Measurements from ENCODE around the genes TUBGCP4 and STRC.

- PRO-cap = no peak
Measured at GRCh38 chr15:42035265-42035905, 14.5 kb upstream of the PLA2G4E start.

DNA sequence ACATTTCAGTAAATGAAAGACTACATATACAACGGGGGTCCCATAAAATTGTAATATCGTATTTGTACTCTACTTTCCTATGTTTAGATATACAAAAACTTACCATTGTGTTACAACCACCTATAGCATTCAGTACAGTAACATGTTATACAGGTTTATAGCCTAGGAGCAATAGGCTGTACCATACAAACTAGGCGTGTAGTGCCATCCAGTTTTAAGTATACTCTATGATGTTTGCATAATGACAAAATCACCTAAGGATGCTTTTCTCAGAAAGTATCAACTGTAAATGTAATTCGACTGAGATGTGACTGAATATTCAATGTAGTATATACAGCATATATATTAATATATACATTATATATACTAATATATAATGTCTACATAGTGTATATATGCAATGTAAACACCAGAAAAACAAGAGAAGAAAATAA is 1.5 kb upstream of the GANC start:
- PRO-cap = no peak

- PRO-cap = no peak
Measured at GRCh38 chr15:42287647-42287951, 14.4 kb upstream of the TMEM87A start.

DNA sequence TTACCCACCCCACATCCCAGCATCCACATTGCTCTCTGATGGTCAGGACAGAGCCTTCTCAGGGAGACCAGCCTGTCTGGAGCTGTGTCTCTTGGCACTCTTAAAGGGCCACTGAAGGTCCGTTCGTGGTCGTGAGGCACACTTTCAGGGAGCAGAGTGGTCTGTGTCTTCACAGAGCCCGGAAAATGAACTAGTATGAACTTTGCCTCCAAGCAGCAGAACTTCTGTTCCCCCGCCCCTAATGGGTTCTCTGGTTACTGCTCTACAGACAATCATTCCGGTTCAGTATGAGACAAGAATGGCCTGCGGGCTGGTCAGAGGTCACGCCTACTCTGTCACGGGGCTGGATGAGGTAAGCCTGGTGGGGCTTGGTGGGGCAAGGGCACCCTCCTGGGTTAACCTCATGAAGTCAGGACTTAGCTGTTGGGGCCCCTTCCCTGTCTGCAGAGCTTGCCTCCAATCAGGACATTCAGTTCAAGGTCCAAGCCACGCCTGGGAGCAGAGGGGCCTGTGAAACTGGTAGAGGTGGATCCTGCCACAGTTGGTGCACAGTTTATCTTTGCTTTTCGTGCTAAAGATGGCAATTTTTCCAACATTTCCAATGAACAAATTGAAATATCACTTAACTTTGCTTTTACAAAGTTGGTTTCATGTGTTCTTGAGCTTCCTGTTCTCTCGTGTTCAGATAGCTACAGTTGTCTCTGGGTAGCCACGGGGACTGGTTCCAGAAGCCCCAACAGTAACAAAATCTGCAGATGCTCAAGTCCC is 33.3 kb downstream of the CAPN3 start:
- PRO-cap = no peak

DNA sequence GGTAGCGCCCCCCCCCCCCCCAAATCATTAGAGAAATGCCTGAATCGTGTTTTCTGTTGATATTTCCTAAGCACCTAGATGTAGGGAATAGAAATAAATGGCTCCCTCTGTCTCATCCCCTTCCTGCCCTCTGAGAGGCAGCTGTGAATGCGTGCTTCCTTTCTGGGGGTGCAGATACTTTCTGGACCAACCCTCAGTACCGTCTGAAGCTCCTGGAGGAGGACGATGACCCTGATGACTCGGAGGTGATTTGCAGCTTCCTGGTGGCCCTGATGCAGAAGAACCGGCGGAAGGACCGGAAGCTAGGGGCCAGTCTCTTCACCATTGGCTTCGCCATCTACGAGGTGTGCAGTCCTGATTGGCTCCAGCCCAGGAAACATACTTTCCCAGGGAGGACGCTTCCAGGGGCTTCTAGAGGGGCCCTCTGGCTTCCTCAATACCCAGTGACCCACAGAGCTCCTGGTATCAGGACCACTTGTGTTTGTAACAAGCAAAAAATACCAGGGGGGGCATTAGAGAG is 42.2 kb downstream of the CAPN3 start:
- PRO-cap = no peak

DNA sequence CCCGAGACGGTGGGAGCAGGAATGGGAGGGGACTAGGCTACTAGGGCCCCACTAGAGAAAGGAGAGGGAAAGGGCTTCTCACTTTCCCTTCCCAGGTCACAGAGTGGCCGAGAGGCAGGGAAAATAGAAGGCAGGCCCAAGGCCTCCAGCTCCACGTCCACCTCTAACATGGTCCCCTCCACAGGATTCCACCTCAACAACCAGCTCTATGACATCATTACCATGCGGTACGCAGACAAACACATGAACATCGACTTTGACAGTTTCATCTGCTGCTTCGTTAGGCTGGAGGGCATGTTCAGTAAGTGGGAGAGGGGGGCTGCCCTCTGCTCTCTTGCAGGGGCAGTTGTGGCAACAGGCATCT is 51.4 kb downstream of the CAPN3 start:
- PRO-cap = no peak

GRCh38 chr15:42450188-42450664 is 40.7 kb downstream of the ZNF106 start:
- PRO-cap = no peak

DNA sequence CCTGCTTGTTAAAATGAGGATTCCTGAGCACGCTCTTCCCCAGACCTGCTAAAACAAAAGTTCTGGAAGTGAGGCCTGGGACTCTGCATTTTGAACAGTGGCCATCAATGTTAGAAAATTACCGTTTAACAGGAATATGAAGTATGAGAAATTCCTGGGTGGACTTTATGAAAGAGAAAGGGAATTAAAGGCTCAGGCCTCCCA is 37.5 kb upstream of the CDAN1 start:
- PRO-cap = no peak

GRCh38 chr15:42885367-42885813 is 35.2 kb downstream of the TTBK2 start:
- PRO-cap = no peak

DNA sequence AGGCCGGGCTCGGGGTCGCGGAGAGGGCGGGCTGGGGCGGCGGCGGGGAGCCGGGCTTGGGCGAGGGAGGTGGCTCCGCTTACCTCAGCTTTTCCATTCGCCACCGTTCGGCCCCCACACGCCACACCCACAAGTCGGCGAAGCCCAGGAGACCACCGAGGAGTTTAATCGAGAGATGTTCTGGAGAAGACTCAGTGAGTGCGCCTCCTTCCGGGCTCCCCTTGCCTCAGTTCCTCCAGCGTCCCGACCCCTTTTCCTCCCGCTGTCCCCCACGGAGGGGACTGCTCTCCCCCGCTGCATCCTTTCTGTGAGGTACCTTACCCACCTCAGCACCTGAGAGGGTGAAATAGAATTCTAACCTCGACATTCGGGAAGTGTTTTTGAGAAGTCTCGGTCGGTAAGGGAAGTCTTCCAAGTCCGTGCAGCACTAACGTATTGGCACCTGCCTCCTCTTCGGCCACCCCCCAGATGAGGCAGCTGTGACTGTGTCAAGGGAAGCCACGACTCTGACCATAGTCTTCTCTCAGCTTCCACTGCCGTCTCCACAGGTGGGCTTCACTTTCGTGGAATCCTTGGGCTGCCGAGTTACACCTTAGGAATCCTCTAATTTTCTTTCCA is 592 bp downstream of the CCNDBP1 start:
- PRO-cap = bidirectional peak, plus-strand start at position 167 of the sequence, minus-strand start at position 139 of the sequence; unidirectional peak, minus-strand start at position 470 of the sequence

GRCh38 chr15:43366145-43366934 is 4.5 kb downstream of the ZSCAN29 start:
- PRO-cap = no peak

DNA sequence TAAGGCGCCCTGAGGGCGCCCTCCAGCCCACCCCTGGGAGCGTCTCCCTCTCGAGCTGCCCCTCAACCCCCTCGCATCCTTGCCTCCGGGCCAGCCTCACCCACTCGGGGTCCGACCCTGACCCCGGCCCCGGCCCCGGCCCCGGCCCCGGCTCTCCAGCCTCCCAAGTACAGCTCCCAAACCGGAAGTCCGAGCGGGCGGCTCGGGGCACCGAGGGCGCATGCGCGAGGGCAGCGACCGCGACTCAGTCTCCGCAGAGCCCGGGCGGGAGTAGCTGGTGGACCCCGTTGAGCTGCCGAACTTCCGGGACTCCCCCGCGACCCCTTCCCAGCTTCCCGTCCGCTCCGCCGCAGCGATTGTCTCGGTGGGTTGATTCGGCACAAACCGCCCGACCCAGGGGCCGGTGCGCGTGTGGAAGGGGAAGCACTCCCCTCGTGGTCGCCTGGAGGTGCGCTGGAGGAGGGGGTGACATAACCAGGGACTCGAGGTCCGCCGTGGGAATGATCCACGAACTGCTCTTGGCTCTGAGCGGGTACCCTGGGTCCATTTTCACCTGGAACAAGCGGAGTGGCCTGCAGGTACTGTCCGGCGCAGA is at the start of gene TUBGCP4:
Gene TUBGCP4, plus strand, starts transcription at position 247 of the 595 bp plus-strand sequence.
- PRO-cap = bidirectional peak, plus-strand start at position 247 of the sequence, minus-strand start at position 169 of the sequence

DNA sequence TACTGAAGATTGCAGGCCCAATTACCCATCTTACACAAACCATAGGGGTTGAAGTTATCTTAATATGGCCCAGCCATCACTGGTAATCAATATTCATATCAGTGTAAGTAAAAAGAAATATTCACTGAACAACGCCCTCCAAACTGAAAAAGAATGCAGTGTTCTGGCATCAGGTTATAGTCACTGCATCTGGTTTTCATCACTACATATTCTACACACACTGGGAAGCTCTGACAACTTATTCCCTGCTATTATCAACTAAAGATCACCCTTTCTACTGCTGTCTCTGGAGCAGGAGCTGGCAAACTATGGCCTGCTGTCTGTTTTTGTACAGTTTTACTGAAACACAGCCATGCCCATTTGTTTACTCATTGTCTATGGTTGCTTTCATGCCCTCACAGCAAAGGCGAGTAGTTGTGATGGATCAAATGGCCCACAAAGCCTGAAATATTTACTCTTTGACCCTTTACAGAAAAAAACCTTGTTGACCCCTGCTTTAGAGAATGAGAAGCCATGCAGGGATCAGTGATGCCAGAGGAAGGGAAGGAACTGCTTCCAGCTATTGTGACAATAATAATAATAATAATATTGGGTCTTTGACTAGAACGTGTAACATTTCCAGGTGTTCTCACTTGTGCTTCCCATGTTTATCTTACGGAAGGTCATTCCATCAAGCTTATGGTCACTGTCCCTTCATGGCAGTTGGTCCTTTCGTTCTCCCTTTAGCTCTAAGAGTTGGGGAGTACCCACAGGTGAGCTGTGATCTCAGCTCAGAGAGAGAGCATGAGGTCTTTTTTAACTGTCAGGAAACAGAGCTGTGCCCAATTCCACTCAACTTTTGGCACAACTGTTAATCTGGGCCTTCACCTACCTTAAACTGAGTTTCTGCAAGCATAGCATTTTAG is 35.5 kb downstream of the TUBGCP4 start:
- PRO-cap = no peak

GRCh38 chr15:43440746-43441232 is 52.2 kb downstream of the TP53BP1 start:
- PRO-cap = no peak

GRCh38 chr15:43514115-43514604 is 3.2 kb upstream of the MAP1A start:
- PRO-cap = no peak

DNA sequence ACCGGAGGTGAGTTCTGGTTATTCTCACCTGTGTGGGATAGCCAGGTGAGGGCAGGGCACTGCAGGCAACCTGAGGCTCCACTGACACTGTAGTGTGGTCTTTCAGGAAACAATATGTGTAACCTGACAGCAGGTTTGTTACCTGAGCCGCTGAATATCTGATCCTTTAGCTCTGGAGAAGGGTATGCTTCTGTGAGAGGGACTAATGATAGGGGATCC is at the start of gene STRC:
Gene STRC, minus strand, starts transcription at position 58 of the 219 bp plus-strand sequence.
- PRO-cap = no peak

DNA sequence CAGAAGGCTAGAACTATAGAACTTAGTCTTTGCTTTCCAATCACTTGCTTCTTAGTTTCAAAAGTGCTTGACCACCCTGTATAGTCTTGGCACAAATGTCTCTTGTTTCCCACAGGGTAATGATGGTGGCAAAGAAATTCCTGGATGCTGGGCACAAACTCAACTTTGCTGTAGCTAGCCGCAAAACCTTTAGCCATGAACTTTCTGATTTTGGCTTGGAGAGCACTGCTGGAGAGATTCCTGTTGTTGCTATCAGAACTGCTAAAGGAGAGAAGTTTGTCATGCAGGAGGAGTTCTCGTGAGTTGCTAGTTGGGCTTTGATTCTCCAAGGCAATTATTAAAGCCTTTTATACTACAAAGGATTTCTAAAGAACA is 10.2 kb downstream of the ELL3 start:
- PRO-cap = no peak

DNA sequence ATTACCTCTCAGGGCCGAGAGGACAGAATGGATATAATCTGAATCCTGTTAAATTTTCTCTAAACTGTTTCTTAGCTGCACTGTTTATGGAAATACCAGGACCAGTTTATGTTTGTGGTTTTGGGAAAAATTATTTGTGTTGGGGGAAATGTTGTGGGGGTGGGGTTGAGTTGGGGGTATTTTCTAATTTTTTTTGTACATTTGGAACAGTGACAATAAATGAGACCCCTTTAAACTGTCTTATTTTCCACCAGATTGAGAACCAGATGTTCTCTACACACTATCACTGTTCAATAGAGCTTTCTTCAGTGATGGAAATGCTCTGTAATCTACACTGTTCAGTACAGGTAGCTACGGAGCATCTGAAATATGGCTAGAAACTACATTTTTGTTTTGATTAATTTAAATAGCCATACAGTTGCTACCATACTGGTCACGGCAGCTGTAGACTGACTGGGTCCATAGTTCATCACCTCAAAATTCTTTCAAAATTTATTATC is 5.4 kb downstream of the ELL3 start:
- PRO-cap = no peak

DNA sequence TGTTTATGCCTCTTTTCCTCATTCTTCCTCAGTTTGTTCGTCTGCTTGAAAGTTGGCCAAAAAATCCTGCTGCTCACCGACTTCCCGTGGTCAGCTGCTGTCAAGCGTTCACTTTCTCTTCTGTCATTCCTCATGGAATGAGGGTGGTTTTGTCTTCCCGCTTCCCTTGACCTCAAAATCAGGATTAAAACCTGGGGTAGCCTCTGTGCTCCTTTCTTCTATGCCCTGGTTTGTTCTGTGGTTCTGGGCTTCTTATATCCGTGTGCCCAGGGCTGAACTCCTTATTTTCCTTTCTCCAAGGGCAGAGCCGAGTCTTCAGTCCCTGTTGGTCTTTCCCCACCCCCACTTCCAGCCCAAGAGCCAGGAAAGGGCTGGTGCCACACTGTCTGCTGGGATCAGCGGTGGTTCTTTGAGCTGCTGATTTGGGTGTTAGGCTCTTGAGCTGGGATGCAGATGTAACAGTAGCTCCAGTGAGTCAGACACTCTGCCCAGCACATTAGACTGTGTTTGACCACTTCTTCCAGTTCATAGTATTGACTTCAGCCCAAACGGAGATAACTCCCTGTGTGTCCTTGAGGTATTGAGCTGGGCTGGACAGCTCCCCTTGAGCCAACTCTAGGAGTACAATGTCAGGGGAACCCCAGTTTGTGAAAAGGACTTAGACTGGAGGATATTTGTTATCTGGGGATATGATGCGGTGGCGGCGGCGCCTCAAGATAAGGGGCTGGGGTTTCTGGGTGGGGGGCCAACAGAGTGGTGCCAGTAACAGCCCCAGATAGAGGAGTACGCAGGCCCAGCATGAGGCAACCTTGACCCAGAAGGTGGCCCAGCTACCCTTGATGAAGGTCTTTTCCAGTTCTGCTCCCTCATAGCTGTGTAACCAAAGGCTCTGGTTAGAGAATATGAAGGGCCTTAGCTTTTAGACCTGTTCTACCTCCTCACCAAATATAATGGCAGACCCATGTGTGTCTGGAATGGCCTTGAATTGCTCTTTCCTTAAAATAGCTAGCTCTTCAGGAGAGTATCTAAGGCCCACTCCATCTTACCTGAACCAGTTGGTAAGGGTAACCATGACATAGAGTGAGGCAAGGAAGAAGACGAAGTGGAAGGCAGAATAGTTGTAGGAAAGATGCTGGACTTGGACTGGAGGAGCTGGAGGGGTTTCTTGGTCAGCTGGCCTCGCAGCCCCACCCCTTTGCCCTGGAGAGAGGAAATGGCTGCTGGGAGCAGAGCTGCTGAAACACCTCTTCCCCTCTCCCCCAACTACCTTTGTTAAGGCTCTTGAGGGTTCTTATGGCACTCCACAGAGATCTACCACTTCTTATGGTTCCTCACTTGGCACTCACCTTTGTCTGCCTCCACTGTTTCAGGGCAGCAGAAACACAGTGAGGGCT is 2.7 kb downstream of the SERF2 start:
- PRO-cap = no peak

DNA sequence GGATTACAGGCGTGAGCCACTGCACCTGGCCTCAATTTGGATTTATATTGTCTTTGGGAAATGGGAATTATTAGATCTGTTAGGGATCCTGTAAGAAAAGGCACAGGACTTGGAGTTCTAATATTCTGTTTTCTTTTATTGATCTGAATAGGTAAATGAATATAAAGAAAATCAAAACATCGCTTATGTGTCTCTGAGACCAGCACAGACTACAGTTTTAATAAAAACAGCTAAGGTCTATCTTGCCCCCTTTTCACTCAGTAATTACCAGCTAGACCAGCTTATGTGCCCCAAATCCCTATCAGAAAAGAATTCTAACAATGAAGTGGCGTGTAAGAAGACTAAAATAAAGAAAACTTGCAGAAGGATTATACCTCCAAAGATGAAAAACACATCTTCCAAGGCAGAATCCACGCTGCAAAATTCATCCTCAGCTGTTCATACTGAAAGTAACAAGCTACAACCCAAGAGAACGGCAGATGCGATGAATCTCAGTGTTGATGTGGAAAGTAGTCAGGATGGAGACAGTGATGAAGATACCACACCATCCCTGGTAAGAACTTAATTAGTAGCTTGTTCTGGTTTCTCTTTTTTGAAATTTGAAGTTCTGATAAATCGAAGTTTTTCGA is 1.1 kb downstream of the WDR76 start:
- PRO-cap = no peak

Measured in H9 (cell line).